Vein endothelial cell (primary cell): ENCODE measurements around the genes VAMP1 and TPI1.

DNA sequence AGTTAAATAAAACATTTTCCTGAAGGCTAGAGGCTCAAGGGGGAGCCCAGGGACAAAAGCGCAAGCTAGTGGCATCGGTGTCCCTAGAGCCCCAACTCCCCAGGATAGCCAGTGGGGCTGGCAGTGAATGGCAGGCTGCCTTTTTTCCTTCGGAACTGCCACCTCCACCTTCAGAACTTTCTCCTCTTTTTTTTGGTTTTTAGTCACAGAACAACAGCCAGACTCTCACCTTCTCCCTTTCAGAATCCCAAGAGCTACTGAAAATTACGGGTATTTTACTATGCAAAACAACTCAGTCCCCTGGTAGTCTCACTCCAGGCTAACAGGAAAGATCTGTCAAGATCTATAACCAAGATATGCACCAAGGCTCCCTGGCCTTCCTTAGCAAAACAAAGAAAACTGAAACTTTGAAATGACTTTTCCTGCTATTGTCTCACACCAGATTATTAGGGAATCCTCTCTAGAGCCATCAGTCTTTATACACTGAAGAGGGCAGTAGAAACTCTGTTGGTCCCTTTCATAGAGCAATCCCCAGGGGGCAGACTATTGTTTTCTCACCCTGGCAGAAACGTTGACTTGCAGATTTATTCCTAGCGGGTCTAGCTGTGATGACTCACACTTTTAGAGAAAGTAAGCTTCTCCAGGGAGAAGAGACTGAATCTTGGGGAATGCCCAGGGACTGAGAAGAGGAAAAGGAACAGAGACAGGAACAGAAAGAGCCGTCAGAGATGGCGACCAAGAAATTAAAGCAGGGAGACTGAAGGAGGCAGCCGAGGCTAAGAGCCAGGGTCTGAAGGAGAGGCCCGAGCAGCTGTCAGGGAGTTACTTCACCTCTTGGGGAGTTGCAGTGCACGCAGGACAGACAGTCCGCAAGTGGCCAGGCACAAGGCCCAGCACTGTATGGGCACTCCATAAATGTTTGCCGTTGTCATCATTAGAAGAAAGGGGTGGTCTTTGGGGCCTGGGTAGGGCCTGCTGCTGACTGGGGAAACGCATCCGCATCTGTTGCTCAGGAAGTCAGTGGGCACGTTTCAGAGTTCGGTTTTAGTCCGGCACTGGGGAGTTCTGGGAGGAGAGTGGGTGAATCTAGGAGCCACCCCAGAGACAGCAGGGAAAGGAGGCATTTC is 12.8 kb downstream of the PLEKHG6 start:
- CAGE, long polyA plus RNA, result no peak

- CAGE, long polyA plus RNA, result no peak
These were observed 14.5 kb downstream of the PLEKHG6 start for GRCh38 chr12:6324865-6325579.

- CAGE, long polyA plus RNA, result no peak
These were observed 773 bp downstream of the TNFRSF1A start for GRCh38 chr12:6341132-6341473.

GRCh38 chr12:6390095-6390506 is 6.1 kb downstream of the LTBR start:
- CAGE, long polyA plus RNA, result no peak

GRCh38 chr12:6392487-6392911 is 8.5 kb downstream of the LTBR start:
- CAGE, long polyA plus RNA, result no peak

- CAGE, long polyA plus RNA, result no peak
These were observed at the start of gene VAMP1 for GRCh38 chr12:6470517-6471471. TSS of gene VAMP1 (minus strand) at chr12:6470677.

GRCh38 chr12:6492055-6492480 is 994 bp downstream of the MRPL51 start:
- CAGE, long polyA plus RNA, result no peak

- CAGE, long polyA plus RNA, result no peak
These were observed 3.8 kb upstream of the GAPDH start for GRCh38 chr12:6530438-6531049.

GRCh38 chr12:6548385-6549641 is 7.0 kb downstream of the IFFO1 start:
- CAGE, long polyA plus RNA, result no peak

- CAGE, long polyA plus RNA, result no peak
These were observed 4.0 kb downstream of the IFFO1 start for GRCh38 chr12:6551432-6552615.

DNA sequence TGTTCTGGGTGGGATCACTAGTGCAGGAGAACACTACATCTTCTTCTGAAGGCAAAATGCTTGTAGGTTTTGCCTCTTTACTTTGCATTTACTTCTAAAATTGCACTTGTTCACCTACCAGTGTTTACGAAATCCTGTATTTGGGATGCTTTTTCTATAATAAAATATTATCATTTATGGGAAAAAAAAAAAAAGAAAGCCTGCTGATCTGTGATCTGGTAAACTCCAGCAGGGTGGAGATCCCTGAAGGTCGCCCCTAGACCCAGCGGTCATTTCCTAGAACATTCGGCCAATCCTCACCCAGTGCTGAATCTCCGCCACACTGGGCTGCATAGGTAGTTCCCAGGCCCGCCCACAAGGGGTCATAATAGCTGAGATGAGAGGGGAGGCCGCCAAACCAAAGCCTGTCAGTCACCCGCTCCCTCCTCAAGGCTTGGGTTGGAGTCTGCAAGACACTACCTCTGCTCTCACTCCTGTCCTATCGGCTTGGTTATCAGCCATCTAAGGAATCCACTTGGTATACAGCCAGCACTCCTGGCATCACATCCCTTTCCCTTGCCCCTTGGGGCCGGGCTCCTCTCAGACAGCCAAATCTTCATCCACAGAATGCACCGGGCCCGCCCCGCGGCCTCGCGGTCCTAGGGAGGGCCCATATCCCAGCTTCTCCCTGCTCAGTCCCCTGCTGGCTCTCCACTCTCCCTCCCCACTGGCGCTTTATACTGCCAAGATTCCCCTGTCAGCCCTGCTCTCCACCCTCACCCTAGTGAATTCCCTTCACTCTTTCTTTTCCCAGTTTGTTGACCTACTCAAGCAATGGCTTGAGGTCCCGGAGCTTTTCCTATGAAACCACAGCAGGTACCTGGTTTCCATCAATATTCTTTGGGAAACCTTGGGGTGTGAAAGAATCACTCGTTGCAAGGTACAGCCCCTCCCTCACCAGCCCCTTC is 1.7 kb downstream of the IFFO1 start:
- CAGE, long polyA plus RNA, result no peak

DNA sequence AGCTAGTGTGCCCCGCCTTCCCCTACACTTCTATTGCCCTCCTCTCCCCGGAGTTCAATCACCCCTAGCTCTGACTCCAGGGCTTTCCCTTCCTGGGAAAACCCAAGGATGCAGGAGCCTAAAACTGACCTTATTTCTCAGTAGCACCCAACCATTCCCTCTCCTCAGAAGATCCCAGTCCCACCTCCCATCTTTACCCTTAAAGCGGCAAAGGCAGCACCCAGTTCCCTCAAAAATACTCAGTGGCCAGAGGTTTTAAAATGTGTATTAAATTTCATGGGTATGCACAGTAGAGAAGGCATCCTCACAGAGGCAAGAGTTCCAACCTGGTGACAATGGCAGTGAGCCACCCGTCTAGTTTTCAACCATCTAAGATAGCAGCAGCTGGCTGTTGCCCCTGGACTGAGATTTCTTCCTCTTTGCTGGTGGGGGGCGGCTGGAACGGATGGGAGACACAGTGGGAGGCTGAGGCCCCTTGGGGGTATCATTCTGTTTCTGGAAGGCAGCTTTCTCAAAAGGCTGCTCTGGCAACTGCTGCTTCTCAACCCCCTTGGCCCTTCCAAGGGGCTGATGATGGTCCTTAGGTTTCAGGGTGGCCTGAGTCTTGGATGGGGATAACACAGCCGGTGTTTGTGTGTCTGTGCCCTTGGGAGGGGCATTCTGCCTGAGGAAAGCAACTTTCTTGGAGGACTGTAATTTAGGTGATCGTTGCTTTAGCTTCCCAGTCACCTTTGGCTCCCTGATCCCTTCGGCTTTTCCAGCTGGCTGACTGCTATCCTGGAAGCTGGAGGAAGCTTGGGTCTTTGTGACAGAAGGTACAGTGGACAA is 996 bp upstream of the IFFO1 start:
- CAGE, long polyA plus RNA, result no peak

- CAGE, long polyA plus RNA, result no peak
These were observed 13.0 kb upstream of the NOP2 start for GRCh38 chr12:6581038-6581541.

- CAGE, long polyA plus RNA, result no peak
These were observed 2.8 kb downstream of the CHD4 start for GRCh38 chr12:6604094-6605077.

GRCh38 chr12:6619840-6621179 is 13.1 kb upstream of the CHD4 start:
- CAGE, long polyA plus RNA, result no peak

DNA sequence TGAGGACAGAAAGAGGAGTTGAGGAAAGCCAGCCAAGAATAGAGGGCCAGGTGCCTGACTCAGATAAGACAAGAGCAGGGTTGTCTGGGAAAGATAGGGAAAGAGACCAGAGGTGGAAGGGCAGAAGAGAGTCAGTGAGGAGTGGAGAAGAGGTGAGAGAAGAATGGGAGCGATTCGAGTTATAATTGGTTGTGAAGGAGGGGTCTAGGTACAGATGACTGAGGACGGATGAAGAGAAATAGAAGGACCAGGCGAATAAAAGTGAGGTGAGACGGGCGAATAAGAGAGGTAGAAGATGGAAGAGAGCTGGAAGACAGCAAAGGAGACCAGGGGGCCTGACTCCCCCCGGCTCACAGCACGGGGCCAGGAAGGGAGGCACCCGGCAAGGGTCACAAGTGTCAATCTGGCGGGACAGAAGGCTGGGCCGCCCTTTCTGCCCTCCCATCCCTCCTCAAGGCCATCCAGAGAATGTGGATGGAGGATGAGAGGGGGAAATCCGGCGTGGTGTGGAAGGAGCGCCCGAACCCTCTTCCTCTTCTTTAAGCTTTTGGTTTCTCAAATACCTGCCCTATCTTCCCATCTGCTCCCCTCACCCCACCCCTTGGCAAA is 686 bp upstream of the PTMS start:
- CAGE, long polyA plus RNA, result no peak

- CAGE, long polyA plus RNA, result no peak
These were observed 7.3 kb downstream of the LAG3 start for GRCh38 chr12:6779523-6780205.

GRCh38 chr12:6837716-6838235 is 2.9 kb upstream of the GNB3 start:
- CAGE, long polyA plus RNA, result no peak

GRCh38 chr12:6867005-6867677 is at the start of gene TPI1:
TSS of gene TPI1 (plus strand) at chr12:6867531.
- CAGE, long polyA plus RNA, result no peak

- CAGE, long polyA plus RNA, result no peak
These were observed 1.2 kb downstream of the ATN1 start for GRCh38 chr12:6928879-6929367.